ENCODE results near the gene DCK.

- RRBS, result no CpG with 5 or more reads among the region's 1 CpG
These were observed 61.0 kb downstream of the POLR2B start for GRCh38 chr4:57039486-57040213.

- RRBS, result no CpG with 5 or more reads among the region's 6 CpGs
These were observed 61.9 kb downstream of the POLR2B start for GRCh38 chr4:57040571-57041061.

- RRBS, result no CpG with 5 or more reads among the region's 7 CpGs
These were observed 28.7 kb downstream of the IGFBP7 start for GRCh38 chr4:57081209-57082183.

DNA sequence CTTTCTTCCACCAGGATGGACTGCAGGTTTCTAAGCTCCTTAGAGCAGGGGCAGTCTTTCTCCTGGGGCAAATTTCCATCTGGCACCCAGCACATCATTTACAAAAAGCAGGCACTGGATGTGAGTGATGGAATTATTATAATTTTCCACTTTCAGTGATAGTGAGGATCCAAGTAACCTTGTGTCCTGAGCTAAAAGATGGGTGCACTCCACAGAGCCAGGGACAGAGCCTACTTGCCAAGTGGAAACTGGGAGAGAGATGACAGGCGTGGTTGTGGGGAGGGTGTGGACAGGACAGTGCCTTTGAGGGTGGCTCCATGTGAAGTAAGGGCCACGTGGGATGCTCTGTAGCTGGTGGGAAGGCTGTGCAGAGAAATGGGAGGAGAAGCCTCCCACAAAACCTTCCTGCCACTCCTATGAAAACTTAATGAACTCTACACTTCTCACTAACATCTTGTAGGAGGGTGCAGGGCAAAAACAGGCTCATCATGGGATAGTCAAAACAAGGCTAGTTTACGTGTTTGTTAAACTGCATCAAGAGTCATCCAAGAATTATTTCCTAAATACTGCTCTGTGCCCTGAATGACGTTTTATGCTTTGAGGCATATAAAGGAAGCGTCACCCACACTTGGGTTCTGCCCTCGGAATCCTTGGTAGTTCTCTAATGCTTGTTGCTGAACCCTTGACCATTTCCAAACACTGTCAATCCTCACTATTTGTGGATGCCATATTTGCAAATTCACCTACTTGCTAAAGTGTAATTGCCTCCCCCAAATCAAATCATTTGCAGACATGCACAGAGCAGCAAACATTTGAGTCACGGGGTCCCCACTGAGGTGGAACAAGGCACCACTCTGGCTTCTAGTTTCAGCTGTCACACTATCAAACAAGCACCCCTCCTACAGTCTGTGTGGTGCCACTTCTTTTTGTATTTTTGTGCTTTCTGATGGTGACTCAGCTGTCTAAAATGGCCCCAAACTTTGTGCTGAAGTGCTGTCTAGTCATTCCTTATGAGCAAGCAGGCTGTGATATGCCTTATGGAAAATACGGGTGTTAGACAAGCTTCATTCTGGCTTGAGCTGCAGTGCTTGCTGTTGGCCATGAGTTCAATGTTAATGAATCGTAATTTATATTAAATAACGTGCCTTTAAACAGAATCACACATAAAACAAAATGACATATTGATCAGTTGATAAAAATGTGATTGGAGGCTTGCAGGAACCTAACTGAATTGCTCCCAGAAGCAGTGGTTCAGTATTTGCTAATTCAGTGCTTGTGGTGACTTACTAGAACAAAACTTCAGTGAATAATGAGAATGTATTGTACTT is 15.6 kb downstream of the IGFBP7 start:
- RRBS, result no CpG with 5 or more reads among the region's 10 CpGs

- RRBS, result 31% methylated on average over 2 of the region's 9 CpGs
These were observed 1.1 kb downstream of the IGFBP7 start for GRCh38 chr4:57109144-57109452.

- RRBS, result no CpG with 5 or more reads among the region's 32 CpGs
These were observed 172.8 kb downstream of the ADGRL3 start for GRCh38 chr4:61372762-61373470.

DNA sequence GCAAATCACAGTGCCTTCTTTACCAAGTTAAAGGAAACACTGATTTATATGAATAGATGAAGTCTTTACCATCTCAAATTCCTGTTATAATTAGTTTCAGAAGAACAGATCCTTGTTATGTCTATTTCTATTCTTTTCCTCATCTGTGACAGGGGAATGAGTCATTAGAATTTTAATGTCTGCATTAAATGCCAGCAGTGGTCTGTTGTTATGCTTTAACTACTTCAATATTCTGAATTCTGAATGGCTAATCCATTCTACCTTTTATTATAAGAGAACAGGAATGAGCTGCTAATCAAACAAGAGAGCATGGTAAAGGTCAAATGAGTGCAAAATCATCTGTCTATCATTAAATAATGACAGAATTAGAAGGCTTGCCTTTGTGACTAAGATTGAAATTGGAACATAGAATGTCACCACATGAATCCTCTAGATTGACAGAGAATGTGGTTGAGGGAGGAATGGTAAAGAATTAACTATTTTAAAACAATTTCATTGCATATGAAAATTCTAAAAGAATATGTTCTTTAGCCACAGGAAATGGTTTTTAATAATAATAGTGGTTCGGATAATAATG is 935.5 kb downstream of the ADGRL3 start:
- RRBS, result no CpG with 5 or more reads among the region's 1 CpG

DNA sequence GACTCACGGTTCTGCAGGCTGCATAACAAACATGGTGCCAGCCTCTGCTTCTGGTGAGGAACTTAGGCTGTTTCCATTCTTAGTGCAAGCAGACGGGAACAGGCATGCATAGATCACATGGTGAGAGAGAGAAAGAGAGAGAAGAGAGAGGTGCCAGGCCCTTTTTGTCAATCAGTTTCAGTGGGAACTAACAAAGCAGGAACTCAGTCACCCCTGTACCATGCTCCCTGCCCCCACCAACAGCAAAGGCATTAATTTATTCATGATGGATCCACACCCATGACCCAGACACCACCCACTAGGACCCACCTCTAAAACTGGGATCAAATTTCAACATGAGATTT is 615.0 kb upstream of the TECRL start:
- RRBS, result no CpG with 5 or more reads among the region's 2 CpGs

- RRBS, result 38% methylated on average over 4 of the region's 33 CpGs
These were observed 2.0 kb downstream of the EPHA5 start for GRCh38 chr4:65668037-65668992.

- RRBS, result no CpG with 5 or more reads among the region's 5 CpGs
These were observed 3.0 kb downstream of the UBA6 start for GRCh38 chr4:67697865-67698480.

GRCh38 chr4:68566269-68566721 is 9.8 kb downstream of the UGT2B17 start:
- RRBS, result no CpG with 5 or more reads among the region's 1 CpG

- RRBS, result no CpG with 5 or more reads among the region's 3 CpGs
These were observed 48.2 kb downstream of the UGT2B11 start for GRCh38 chr4:69166325-69166704.

DNA sequence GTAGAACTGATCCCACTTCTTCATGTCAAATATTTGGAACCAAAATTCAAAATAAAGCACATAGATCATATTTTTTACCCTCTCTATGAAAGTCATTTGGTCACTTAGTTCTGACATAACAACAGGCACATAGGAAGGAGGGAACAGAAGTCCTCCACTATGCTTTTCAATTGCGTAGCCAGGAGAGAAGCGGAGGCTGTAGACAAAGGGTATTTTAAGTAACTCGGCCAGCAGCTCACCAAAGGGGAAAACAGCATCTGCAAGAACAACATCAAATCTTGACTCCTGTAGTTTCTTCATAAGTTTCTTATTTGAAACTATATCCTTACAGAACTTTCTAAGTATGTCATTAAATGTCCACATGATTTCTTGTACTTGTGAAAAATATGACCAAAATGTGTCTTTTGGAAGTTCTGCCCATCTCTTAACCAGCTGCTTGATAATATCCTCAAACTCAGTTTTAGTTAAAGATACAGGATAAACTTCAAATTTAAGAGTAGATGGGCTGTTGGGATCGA is 492 bp downstream of the UGT2B4 start:
- RRBS, result no CpG with 5 or more reads among the region's 4 CpGs

- RRBS, result no CpG with 5 or more reads among the region's 8 CpGs
These were observed 8.8 kb downstream of the ENAM start for GRCh38 chr4:70637114-70637893.

DNA sequence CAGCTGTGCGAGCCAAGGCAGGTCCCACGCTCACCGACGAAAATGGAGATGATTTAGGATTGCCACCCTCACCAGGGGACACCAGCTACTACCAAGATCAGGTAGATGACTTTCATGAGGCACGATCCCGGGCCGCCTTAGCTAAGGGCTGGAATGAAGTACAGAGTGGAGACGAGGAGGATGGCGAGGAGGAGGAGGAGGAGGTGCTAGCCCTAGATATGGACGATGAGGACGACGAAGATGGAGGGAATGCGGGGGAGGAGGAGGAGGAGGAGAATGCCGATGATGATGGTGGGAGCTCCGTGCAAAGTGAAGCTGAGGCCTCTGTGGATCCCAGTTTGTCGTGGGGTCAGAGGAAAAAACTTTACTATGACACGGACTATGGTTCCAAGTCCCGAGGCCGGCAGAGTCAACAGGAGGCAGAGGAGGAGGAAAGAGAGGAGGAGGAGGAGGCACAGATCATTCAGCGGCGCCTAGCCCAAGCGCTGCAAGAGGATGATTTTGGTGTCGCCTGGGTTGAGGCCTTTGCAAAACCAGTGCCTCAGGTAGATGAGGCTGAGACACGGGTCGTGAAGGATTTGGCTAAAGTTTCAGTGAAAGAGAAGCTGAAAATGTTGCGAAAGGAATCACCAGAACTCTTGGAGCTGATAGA is 512 bp downstream of the UTP3 start:
- RRBS, result no CpG with 5 or more reads among the region's 26 CpGs

GRCh38 chr4:70706126-70706628 is 15.6 kb upstream of the RUFY3 start:
- RRBS, result no CpG with 5 or more reads among the region's 7 CpGs

GRCh38 chr4:70734122-70734961 is 12.6 kb downstream of the RUFY3 start:
- RRBS, result no CpG with 5 or more reads among the region's 5 CpGs

GRCh38 chr4:70993171-70994281 is at the start of gene DCK:
Gene DCK (plus strand): TSS chr4:70993649.
- RRBS, result 1% methylated on average over 18 of the region's 85 CpGs

- RRBS, result no CpG with 5 or more reads among the region's 5 CpGs
These were observed 181.2 kb downstream of the GC start for GRCh38 chr4:71602650-71603066.